Epidermal melanocyte (primary cell): Measurements from ENCODE around the genes IL17RA, SLC25A18, ATP6V1E1, TUBA8 and TMEM191B.

DNA sequence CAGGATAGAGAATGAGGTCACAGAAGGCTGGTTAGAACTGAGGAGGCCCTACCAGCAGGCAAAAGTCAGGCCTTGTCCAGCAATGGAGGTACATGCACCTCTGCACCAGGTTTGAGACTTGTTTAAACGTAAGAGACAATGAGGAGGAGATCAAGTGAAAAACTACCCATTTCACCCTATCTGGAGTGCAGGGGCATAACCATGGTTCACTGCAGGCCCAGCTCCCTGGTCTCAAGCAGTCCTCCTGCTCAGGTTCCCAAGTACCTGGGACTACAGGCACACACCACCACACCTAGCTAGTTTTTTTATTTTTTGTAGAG lies 217 bp upstream of the CCT8L2 start:
- RRBS = no CpG with 5 or more reads among the region's 1 CpG

DNA sequence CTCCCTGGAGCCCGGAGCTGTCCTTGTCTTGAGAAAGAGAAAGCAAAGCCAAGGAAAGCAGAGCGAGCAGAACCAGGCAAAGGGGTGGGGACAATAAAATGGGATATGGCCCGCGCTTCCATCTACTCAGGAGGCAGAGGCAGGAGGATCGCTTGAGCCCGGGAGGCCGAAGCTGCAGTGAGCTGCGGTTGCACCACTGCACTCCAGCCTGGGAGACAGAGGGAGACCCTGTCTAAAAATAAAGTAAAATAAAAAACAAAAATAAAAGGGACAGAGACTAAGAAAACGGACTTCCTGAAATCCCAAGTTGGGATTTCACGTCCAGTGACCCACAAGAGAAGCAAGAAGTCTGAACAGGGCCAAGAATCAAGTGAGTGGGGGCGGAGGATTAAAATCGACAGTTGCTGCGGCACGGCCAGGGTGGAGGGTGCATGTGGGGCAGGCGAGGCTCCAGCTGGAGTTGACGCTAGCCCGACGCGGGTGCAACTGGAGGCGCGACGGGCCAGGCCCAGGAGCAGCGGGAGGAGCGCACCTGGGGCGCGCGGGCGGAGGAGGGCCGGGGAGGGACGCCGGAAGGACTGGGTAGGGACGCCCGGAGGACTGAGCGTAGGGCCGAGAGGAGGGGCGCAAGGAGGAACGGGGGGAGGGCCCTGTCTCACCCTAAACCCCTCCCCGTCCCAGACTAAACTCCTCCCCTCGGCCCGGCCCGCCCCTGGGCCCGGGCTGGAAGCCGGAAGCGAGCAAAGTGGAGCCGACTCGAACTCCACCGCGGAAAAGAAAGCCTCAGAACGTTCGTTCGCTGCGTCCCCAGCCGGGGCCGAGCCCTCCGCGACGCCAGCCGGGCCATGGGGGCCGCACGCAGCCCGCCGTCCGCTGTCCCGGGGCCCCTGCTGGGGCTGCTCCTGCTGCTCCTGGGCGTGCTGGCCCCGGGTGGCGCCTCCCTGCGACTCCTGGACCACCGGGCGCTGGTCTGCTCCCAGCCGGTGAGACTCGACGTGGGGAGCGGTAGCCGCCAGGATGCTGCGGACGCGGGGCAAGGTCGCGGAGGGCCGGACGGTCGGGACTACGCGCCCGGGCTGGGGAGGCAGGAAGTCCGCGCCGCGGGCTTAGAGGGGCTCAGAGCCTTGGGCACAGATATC lies at the start of gene IL17RA:
Gene IL17RA (plus strand): TSS at position 754 of the 1,139 bp plus-strand sequence.
- RRBS = 5% methylated on average over 37 of the region's 90 CpGs

DNA sequence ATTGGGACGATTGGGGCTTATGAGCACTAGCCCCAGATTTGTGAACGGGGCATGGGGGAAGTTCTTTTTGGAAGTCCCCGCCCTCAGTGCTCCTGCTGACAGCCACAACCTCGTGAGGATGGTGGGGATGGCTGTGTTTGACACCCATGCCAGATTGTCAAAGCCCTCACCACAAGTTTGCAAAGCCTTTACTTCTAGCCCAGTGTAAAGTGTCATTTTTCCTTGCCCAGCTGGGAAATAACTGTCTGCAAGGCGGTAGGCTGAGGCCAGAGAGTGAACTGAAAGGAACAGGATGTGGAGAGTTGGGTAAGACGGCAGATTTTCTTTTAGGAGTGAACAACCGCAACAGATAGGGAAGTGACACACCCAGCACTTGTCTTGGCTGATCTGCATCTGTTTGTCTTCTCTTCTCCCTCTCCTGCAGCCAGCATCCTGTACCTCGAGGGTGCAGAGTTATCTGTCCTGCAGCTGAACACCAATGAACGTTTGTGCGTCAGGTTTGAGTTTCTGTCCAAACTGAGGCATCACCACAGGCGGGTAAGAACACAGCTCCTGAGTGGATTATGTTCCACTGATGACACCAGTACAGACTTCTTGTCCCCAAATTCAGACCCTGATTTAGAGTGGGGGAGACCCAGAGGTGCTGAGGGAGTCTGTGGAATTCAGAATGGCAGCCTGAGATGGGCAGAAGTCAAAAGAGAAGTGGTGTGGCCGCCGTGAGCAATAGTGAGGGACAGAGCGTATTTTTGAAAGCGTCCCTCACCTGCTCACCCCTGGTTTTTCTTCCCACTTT lies 13.7 kb downstream of the IL17RA start:
- RRBS = no CpG with 5 or more reads among the region's 15 CpGs

DNA sequence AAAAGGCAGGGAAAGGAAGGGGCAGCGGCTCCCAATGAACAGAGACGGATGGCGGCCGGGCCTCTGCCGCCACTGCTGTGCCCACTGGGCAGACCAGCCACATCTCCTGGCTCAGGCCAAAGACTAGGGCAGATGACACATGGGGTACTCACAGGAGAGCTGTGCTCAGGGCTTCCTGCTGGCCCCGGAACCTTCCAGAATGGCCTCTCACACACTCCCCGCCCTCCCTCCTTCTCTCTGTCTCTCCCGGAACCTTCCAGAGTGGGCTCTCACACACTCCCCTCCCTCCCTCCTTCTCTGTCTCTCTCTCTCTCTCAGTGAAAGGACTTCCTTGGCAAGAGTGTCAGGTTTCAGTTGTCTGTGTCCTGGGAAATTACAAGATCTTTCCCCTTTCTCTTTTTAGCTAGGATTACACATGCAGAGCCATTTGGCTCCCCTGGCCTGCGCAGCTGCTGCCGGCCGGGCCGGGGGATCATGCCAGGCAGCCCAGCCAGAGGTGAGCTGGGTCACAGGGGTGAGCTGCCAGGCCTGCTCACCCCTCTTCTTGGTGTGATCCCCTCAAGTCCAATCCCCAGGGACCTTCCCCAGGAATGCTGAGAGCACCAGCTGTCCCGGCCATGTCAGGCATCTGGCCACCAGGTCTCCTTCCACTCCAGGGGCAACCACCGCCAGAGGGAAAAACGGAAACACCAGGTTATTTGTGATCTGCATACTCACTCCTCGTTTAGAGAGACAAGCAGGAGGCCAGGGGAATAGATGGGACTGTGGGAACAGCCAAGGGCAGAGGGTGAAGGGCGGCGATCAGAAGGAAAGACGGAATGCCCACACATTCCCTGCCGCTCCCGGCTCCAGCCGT lies 45.3 kb upstream of the ADA2 start:
- RRBS = 42% methylated on average over 3 of the region's 22 CpGs

DNA sequence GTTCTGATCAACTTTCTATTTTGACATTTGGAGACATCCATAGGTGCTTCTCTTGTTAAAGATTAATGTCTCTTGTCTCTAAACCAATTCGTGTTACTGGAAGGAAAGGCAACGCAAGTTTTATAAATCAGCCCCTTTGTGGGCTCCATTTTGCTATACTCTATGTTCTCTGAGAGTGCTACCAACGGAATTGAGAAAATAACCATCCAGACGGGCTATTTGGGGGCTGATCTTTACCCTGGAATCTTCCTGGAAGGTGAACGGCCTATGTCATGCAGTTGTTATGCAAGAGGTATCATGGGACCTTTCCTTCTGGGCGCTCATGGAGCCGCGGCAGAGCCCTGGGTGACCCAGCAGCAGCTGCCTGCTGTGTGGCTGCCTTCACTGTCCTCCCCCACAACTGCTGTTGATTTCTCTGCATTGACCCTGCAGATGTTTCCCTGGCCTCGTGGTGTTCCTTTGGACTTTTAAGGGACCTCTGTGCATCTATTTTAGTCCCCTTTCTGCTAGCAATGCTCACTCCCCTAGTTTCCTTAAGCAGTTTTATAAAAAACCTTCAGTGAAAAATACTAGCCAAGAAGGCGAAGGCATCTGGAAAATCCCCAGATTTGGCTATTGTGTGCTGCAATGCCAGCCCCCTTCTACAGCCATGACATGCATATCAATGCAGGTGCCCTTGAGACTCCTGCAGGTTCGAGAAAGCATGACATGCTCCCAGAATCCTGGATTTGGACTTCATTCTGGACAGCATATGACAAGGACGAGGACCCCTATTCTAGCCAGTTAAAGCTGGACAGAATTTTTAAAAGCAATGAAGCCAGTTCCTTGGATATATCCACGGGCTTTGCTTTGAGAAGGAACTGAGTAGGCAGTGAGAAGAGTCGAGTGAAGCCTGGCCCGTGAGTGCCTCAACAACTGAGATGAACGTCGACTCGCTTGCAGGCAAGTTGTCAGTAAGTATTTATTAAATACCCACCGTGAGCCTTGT lies at the start of gene SLC25A18:
Gene SLC25A18 (plus strand): TSS at position 738 of the 988 bp plus-strand sequence.
- RRBS = no CpG with 5 or more reads among the region's 19 CpGs

DNA sequence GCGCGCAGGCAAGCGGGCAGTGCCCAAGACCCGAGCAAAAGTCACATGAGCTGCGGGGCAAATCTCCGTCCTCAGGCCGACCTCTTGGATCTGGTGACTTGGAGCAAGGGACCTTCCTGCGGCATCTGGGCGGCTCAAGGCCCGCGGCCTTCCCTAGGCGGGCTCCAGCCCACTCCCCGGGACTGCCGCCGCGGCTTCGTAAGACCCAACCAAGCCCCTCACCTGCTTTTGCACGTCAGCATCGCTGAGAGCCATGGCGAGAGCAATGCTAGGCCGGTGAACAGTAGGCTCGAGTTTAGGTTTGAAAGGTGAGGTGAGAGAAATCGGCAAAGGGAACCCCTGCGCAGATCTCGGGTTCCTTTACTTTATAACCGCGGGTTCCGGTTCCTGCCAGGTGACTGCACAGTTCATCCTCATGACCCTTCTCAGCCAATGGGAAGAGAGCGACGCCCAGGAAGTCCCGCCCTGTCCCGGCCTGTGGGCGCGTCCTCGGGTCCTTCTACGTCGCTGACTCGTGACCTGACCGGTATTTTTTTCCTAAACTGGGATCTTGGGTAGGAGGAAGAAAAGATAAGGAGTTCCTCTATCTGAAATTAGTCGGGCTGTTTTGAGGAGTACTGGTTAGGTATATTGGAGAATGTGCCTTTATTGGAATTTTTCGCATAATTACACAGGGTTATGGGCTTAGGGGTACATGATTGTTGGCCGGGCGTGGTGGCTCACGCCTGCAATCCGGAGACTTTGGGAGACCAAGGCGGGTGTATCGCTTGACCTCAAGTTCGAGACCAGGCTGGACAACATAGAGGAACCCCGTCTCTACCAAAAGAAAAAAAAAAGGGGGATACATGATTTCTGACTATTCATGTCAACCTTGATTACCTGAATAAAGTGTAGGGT lies at the start of gene ATP6V1E1:
Gene ATP6V1E1 (minus strand): TSS at position 369 of the 897 bp plus-strand sequence.
- RRBS = 2% methylated on average over 24 of the region's 49 CpGs

- RRBS = no CpG with 5 or more reads among the region's 12 CpGs
Observed at GRCh38 chr22:17749112-17749432, 25.2 kb downstream of the BID start.

GRCh38 chr22:17865217-17865655 lies 91.0 kb upstream of the BID start:
- RRBS = no CpG with 5 or more reads among the region's 9 CpGs

DNA sequence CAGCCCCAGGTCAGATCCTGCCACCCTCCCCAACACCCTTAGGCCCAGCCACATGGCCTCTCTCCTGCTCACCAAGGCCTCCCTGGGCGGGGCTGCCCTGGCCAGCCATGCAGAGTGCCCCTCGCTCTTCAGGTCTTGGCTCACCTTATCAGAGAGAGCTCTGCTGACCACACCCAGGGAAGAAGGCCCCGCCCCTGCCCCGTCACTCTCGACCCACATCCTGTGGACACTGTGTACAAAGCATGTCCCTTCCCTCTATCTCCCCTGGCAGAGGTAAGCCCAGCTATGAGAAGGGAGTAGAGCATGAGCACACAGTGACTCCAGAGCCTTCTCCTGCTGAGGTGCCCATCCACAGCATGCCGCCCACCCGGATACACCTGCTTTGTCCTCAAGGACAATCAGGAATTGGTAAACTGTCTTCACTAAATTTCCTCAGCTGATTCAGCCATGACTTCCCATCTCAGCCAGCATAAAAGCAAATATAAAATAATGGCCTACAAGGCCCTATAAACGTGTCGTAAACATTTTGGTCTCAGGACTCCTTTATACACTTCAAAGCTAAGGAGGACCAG lies 106.6 kb downstream of the MICAL3 start:
- RRBS = no CpG with 5 or more reads among the region's 9 CpGs

DNA sequence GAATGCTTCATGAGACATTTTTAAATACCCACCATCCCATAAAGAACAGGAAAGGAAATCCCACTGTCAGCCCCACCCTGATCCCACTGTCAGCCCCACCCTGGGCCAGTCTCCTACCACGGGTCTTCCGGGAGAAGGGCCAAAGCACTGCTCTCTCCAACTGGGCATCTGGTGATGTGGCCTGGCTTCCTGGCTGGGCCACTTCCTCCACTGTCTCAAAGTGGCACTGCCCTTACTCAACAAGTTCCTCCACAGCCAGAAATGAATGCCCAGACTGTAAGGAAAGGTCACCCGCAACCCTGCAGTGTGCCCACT lies 73.5 kb downstream of the MICAL3 start:
- RRBS = no CpG with 5 or more reads among the region's 3 CpGs

DNA sequence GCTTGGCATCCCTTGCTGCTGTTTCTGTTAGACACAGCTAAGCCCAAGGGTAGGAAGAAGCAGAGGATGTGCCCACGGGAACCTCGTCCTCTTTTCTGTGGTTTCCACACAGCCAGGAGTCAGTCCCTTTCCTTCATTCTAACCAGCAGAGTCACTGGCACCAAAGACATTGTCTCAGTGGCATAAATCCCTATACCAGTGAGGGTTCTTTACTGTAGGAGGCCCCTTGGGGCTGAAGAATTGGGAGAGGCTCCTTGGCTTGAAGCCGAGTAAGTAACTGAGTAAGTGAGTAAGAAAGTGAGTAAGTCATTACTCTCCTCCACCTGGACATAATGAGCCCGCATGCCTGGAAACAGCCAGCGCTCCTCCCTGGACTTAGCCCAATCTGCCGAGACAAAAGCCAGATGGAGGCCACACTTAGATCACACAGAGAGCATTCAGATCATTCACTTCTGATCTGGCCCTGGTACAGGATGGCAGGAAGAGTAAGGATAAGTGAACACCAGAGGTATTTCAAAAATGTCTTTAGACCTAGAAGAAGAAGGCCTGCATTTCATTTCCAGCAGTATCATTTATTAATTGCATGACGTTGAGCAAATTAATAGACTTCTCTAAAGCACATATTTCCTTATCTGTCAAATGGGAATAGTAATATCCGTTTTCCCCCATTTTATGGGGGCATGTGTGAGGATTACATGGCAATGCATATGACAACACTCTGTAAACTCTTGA lies 8.1 kb upstream of the MICAL3 start:
- RRBS = no CpG with 5 or more reads among the region's 8 CpGs

DNA sequence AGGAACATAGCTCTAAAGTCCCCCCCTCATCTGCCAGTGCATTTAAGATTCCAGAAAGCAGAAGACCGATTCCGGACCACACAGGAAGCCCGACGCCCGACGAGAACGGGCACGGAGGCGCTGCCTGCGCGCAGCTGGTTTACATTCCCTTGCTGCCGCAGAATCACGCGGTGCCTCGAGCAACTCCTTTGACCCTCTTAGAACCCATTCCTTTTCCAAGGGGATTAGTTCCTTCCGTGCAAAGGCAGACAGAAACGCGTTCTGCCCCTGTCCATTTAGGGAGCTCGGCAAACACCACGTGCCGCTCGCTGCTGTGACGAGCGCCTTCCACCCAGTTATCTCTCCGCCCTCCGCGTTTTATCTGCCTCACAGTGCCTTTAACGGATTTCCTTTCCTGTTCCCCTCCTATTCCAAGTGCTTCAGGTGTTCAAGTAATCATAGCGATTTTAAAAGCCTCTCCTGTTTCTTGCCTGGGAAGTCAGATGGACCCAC lies 24.1 kb upstream of the MICAL3 start:
- RRBS = 0% methylated on average over 2 of the region's 29 CpGs

GRCh38 chr22:18070570-18071280 lies 7.1 kb upstream of the PEX26 start:
- RRBS = no CpG with 5 or more reads among the region's 13 CpGs

DNA sequence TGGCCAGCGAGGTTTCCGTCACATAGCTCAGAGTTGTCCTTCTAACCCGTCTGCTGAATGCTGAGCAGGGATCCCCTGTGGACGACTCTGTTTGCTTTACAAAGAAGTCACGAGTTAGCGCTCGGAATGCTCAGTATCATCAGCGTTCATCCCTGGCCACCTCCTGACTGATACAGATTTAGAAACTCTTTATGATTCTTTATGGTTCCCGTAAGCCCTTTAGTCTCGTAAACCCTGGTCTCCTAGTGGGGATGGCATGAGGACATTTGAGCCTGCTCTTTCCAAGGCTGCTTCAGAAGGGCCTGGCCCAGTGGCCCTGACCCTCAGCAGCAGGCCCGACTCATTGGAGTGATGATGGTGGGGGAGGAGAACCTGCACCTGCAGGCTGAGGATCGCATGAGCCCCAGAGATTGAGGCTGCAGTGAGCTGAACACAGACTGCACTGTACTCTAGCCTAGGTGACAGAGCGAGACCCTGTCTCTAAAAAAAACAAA lies 9.6 kb downstream of the PEX26 start:
- RRBS = no CpG with 5 or more reads among the region's 13 CpGs

DNA sequence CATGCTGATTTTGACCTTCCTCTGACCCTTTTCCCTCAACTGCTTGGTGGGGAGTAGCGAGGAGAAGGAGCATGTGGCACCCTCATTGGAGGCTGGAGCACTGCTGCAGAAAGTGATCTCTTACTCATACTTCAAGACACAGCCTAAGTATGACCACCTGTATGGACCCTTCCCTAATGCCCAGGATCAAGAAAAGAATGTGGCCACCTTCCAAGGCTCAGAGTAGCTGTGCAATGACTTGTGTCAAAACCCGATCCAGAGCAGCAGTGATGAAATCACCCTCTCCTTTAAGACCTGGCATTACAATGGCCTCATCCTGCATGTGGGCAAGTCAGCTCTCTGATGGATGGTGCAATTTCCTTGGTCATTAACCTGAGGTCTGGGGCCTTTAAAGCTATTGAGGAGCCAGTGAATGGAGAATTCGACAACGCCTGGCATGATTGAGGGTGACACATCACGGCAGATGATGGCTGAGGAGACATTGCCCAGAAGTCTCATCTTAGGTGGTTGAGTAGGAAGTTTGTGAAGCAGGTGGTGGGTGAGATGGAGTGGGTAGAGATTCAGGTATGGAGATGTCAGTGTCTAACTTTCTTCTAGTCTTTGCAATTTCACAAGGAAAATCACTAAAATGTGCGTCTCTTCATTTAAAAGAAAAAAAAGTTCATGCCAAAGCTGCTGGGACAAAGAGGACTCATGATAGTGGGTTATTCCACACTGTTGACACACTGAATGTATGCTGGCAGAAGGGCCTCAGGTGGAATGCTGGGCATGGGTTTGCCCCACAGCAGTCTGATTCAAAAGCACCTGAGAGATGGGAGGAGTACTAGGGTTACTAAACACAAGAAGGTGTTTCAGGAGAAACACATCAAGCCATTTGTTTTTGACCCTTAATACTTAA lies 8.9 kb upstream of the TUBA8 start:
- RRBS = no CpG with 5 or more reads among the region's 6 CpGs

DNA sequence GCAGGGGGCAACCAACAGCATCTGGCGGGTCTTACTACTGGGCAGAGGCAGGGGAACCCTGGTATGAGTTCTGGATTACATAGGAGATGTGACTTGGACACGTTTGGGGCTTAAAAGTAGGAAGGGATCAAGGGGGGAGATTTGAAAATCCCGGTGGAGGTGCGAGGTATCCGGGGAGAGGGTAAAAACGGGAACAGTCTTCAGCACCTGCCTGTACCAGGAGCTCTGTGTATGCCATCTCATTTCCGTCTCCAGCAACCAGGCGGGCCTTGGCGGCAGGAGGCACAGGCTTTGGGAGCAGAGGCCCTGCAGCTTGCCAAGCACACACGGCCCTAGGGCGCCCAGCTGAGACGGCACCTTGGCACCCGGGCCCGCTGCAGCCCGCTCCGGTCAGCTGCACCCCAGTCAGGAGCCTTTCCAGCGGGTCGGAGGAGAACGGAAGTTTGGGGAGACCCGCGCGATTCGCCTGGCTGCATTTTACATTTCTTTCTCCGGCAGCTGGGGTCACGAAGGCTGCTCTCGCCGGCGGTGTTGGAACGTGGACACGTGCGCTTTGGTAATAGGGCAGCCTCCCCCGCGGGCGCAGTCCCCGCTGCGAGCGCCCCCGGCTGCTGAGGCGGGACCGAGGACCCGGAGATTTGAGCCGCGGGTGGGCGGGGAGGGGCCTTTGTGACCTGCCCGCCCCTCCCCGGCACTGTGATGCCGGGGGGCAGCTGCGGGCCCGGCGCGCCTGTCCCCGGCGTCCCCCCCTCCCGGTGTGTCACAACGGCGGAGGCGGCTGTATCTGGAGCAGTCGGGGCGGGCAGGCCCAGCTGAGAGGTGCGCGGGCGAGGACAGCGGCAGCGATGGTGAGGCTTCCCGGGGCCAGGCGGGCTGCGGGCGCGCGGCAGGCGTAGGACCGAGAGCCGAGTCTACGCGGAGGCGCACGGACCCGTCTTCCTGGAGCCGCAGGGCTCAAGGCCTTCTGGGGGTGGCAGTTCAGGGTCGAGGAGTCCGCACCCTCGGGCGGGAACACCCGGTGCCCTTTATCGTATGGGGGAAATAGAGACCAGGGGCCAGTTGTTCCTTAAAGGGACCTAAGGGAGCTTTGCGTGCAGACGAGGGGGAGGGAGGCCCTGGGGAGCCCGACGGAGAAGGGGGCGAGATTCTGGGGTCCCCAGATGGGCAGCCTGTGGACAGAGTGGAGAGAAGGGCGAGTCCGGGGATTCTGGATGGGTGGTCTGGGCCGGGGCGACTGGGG lies at the start of gene TUBA8:
Gene TUBA8 (plus strand): TSS at position 789 of the 1,240 bp plus-strand sequence.
- RRBS = 3% methylated on average over 33 of the region's 94 CpGs

GRCh38 chr22:18114367-18114925 lies 3.8 kb downstream of the TUBA8 start:
- RRBS = no CpG with 5 or more reads among the region's 8 CpGs

- RRBS = no CpG with 5 or more reads among the region's 9 CpGs
Observed at GRCh38 chr22:18152447-18152951, 2.5 kb downstream of the USP18 start.

GRCh38 chr22:18157311-18157715 lies 7.3 kb downstream of the USP18 start:
- RRBS = no CpG with 5 or more reads among the region's 14 CpGs

GRCh38 chr22:18527384-18527836 lies at the start of gene TMEM191B:
TMEM191B (plus strand) TSS chr22:18527802.
- RRBS = no CpG with 5 or more reads among the region's 6 CpGs